Measurements from ENCODE around the genes PIERCE1, GLT6D1 and NACC2.

- PRO-cap = no peak
Observed at GRCh38 chr9:134692305-134692838, 50.8 kb downstream of the COL5A1 start.

DNA sequence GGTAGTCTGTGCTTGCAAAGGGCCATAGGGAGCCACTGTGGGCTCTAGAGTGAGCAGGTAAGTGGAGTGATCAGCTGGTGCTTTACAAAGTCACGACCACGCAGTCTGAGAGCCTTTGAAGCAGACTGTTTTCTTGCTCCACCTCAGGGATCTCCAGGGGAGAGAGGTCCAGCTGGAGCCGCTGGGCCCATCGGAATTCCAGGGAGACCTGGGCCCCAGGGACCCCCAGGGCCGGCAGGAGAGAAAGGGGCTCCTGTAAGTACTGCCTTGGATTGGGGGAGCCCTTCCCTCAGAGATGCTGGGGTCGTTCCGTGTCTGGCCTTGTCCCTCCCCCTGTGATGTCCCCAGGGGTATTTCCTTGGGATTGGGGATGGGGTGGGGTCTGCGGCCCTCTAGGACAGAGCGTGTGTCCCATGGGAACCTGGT lies 74.6 kb upstream of the FCN2 start:
- PRO-cap = no peak

- PRO-cap = no peak
Observed at GRCh38 chr9:134992891-134993479, 75.3 kb upstream of the FCN1 start.

DNA sequence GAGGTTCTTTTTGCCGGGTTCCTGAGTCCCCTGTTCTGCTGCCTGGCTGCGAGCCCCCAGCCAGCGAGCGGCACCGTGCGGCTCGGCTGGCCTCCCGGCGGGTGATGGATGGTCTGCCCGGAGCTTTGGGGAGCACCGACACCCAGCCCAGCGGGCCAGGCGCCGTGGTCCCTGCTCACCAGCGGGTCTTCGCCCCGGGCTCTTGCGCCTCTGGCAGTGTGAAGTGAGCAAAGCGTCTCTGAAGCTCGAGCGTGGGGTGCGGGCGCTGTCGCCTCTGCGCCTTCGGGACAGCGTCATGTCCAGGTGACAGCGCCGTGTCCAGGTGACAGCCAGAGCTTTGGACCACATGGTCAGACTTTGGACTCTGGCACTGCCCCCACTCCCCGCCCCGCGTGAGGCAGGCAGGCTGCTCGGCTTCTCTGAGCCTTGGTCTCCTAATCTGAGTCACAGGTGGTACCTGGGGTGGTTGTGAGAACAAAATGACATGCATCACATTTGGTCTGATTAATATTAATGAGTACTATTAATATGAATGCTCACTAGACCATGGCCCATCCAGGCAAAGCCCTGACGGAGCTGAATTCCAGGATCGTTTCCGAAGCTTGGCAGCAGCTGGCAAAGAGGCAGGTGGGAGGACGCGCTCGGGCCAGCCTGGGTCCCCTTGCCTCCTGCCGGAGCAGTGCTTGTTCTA lies 156.8 kb downstream of the OLFM1 start:
- PRO-cap = bidirectional peak, plus-strand start at position 437 of the sequence, minus-strand start at position 324 of the sequence

GRCh38 chr9:135353430-135353834 lies 126.2 kb upstream of the PPP1R26 start:
- PRO-cap = no peak

DNA sequence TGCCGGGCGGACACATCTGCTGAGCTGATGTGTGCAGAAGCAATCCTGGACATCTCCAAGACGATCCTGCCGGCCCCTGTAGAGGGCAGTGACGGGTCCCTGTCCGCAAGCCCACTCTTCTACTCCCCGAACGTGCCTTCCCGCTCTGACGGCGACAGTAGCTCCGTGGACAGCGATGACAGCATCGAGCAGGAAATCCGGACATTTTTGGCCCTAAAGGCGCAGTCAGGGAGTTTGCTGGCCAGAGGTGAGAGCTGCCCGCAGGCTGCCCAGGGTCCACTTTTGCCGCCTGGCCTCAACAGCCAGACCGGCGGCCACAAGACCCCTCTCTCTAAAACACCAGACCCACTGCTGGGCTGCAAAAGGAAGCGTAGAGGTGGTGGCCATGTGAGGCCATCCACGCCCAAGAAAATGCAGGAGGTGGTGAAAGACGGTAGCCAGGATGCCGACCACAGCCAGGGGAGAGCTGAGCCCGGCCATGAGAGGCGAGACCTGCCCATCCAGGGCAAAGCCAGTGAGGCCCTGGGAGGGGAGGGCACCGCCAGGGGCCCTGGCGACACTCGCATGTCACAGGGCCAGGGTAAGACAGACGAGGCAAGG lies 6.4 kb downstream of the PPP1R26 start:
- PRO-cap = no peak

DNA sequence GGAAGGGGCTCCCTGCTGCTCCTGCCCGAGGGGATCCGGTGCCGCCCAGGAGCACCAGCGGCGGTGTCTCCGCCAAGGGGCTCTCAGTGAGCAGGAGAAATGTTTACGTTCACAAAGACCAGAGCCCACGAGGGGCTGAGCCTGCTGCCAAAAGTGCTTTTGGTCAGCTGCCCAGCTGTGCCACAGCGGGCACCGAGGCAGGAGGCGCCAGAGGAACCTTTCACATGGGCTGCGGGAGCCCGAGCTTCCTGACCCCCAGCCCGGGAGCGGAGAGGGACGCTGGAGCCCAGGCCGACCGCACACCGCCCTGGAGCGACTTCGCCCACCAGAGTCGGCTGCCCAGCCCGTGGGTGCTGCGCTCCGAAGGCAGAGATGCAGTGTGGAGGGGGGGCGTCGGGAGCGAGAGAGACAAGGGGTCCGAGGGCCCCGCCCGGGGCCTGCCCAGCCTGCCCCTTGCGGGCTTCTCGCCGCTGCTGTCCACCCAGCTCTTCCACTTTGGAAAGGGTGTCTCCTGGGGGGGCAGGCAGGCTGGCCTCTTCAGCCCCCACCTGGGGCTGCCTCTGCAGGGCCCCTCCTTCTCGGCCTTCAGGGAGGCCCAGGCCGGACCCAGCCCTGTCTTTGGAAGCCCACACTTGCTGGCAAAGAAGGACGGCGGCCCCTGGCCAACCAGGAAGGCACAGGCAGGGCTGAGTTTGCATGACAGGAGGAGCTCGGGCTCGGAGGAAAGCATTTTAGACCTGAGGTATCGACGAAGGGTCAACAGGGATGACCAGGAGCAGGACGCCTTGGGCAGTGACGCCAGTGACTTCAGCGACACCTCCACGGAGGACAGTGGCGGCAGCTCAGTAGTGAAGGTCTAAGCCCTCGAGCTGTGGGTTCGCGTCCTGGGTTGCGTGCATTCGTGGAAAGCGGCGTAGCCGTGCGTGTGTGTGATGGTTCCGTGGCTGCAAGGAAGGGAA lies 8.0 kb downstream of the PPP1R26 start:
- PRO-cap = no peak

DNA sequence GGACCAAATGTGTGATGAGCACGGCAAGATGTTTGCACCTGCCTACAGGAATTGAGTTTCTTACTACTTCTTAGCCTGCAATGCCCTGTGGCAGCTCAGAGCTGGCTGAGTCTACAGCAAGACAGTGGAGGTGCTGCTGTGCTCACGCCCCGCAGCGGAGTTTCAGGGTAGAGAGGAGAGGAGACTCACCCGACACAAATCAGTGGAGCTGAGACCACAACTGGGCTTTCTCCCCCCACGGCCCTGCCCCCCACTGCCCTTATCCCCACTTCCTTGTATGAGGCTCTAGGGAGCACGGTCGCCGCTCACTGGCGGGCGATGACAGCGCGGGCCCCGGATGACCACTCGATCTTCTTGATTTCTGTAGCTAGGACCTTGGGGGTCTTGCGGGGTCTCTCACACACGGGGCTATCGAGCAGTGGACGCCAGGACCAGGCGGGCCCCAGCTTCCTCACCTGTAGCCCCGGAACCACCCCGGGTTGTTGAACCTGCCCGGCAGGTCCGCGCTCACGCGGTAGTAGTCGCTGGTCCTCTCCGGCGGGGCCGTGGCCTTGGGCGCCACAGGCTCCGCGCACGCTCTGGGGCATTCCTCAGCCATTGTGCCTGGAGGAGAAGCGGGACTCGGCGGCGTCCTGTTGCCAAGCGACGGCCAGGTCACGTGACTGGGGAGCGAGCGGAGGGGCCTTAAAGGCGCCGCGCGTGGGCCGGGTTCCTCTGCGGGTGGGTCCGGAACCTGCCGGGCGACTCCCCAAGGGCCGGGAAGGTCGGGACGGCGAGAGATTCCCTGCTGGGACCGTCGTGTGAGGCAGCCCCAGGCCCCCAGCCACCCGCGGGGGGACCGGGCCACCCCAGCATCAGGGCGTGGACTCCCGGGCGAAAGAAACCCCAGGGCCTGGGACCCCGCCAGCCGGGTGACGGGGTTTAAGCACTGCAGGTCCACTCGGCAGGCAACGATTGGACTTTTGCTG lies at the start of gene PIERCE1:
Gene PIERCE1 (minus strand): TSS at position 616 of the 968 bp plus-strand sequence.
- PRO-cap = unidirectional peak, plus-strand start at position 687 of the sequence

- PRO-cap = no peak
Observed at GRCh38 chr9:135639343-135639782, at the start of gene GLT6D1. Gene GLT6D1 (minus strand): TSS chr9:135639540.

DNA sequence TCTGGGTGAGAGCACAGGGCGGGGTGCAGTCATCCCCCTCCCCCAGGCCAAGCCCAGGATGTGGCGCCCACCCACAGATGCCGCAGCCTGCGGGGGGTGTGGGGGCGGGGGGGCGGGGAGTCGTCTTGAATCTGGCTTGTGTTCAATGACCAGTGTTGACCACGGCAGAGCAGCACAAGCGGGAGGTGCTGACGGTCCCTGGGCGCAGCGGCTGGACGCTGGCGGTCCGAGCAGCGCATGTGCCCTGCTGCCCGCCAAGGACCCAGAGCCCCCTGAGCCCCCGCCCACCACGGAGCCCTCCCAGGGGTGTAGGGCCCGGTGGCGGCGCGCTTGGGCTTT lies 398 bp upstream of the KCNT1 start:
- PRO-cap = no peak

- PRO-cap = no peak
Observed at GRCh38 chr9:135990434-135991034, 29.4 kb upstream of the UBAC1 start.

DNA sequence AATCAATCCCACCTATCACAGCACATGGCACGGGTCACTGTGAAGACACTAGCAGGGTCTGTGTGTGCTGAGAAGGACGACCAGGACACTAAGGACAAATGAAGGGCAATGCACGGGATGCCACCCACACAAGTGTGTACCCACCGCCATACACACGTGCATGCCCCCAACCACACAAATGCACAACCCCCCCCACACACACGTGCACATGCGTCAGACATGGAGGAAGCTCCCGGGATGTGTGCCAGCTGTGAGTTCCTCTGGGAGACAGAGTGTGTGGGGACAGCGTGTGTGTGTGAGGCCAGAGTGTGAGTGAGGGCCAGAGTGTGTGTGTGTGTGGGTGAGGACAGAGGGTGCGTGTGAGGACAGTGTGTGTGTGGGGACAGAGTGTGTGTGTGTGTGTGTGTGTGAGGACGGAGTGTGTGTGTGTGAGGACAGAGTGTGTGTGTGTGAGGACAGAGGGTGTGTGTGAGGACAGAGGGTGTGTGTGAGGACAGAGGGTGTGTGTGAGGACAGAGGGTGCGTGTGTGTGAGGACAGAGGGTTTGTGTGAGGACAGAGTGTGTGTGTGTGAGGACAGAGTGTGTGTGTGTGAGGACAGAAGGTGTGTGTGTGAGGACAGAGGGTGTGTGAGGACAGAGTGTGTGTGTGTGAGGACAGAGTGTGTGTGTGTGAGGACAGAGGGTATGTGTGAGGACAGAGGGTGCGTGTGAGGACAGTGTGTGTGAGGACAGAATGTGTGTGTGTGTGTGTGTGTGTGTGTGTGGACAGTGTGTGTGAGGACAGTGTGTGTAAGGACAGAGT lies 62.8 kb upstream of the UBAC1 start:
- PRO-cap = no peak

GRCh38 chr9:136085603-136086218 lies 9.4 kb downstream of the NACC2 start:
- PRO-cap = unidirectional peak, plus-strand start at chr9:136086036

DNA sequence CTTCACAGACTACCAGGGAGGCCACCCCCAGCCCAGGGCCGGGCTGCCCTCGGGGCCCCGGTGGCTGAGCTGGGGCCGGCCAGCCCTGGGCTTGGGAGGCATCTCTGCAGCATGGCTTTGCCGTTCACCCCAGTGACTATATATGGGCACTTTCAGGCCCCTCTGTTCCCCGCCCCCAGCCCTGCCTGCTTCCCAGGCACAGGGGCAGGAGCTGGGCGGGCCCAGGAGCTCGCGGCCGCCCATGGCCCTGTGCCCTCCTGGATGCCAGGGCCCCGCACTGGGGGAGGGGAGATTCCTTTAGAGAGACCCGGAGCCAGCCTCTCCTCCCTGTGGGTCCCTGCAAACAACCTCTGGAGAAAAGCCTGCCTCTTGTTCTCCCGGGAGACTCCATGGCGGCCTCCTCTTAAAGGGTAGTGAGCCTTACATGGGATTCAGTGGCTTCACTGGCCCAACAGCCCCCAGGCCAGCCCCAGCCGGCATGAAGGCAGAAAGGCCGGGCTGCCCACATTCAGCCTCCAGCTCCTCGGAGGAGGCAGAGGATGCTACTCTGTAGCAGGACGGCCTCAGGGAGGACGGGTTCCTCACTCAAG lies 4.2 kb downstream of the NACC2 start:
- PRO-cap = no peak

DNA sequence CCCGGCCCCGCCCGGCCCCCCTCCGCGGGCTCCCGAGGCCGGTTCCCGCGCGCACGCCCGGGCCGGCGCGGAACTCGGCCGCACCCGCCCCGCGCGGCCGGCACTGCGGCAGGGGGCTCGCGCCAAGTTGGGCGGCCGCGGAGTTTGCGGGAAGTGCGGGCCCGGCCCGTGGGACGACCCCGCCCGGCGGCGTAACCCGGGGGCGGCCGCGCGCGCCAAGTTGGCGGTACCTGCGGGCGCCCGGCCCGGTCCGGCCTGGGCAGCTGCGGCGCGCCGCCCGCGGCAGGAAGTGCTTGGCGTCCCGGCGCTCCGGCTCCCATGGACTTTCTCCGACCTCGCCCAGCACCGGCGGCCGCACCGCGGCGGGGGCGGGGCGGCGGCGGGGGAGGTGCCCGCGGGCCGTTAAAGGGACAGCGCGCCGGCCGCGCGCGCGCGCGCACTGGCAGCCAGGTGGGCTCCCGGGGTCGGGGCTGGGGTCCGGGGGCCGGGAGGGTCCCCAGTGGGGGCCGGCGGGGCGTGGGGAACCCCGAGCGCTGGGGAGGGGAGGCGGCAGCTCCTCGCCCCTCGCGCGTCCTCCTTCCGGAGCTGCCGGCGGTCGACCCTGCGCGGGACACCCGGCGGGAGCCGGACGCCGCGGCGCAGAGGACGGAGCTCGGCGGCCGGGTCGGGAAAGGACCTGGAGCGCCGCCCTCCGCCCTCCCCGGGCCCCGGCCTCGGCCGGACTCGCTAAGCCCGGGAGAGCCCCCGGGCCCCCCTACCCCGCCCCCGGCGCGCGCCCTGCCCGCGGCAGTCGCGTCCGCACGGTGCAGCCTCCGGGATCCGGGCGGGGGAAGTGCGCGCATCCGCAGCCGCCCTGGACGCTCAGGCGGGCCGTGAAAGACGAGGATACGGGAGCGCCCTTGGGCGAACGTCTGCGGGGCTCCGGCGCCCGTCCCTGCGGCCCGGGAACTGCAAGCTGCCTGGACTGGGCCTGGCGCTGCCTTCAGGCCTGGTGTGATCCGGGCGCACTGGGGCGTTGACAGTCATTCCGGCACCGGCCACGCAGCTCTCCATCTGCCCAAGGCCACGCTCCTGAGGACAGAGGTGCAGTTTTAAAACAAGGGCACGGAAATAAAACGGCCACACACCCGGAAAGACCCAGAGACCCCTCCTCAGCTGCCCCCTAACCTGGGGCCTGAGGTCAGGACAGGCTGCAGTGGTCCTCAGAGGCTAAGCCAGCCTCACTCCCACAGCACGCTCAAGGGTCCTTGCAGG lies at the start of gene NACC2:
Gene NACC2 (minus strand): TSS at position 331 of the 1,254 bp plus-strand sequence.
- PRO-cap = bidirectional peak, plus-strand start at position 431 of the sequence, minus-strand start at position 320 of the sequence; bidirectional peak, plus-strand start at position 875 of the sequence, minus-strand start at position 725 of the sequence

DNA sequence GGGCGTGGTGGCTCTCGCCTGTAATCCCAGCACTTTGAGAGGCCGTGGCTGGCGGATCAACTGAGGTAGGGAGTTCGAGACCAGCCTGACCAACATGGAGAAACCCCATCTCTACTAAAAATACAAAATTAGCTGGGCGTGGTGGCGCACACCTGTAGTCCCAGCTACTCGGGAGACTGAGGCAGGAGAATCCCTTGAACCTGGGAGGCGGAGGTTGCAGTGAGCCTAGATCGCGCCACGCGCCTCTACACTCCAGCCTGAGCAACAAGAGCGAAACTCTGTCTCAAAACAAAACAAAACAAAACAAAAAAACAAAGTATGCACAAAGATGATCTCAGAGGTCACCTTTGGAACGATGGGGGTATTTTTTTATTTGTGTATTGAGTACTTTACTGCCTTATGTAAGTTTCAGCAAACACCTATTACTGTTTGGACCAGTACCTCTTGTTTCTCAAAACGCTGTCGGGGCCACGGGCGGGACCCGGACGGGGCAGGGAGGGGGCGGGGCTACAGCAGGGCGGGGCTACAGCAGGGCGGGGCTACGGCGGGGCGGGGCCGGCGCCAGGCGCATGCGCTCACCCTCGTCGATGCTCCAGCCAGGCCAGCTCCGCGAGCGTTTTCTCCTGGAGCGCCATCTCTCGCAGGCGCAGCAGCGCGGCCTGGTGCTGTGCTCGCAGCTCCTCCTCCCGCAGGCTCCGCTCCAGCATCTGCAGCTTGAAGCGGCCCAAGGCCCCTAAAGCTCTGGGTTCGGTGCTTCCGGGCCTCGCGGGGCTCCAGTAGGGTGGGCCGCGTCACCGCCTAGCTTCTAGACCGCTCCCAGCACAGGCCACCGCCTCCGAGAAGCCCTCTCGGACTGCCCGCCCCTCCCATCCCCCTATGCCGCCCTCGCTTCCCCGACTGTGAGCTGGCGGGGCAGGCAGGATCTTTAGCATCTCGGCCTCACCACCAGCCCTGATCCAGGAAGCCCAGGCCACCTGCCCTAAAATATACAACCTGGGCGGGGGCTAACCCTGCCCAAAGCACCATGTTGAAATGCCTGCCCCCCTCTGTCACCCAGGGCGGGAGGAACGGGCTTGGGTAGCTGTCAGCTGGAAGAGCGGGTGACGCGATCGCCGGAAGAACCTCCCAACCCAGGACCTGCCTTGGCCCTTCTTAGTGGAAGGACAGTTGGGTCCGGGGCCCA lies 21.6 kb upstream of the QSOX2 start:
- PRO-cap = bidirectional peak, plus-strand start at position 578 of the sequence, minus-strand start at position 461 of the sequence

DNA sequence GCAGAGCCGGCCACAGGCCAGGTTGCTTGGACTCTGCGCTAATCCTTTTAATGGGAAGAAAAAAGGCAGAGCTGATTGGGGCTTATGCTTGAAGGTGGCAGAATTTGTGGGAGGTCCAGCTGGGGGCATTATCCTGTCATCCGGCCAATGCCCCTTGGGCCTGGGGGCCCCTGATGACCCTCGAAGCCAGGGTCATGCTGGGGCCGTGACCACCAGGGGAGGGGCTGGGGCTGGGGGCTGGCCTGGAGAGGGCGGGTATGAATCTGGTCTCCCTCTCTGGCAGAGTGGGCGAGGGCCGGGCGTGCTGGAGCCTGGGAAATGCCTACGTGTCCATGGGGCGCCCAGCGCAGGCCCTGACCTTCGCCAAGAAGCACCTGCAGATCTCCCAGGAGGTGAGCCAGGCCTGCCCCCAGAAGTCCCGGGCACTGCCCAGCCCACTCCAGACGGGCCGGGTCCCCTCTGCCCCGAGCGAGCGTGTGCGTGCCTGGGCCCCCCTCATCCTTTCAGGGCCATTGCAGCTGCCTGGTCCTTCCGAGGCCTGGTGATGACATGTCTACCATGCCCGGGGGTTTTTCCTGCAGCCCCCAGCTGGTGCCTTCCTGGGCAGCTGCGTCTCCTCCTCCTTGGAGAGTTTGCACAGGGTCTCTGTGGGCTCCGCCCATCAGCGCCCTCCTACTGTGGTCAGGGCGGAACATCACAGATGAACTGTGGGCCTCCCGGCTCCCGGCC lies 12.2 kb downstream of the GPSM1 start:
- PRO-cap = no peak

GRCh38 chr9:136358156-136358781 lies 5.3 kb downstream of the DNLZ start:
- PRO-cap = no peak

- PRO-cap = no peak
Observed at GRCh38 chr9:136377771-136378555, 4.5 kb upstream of the CARD9 start.

DNA sequence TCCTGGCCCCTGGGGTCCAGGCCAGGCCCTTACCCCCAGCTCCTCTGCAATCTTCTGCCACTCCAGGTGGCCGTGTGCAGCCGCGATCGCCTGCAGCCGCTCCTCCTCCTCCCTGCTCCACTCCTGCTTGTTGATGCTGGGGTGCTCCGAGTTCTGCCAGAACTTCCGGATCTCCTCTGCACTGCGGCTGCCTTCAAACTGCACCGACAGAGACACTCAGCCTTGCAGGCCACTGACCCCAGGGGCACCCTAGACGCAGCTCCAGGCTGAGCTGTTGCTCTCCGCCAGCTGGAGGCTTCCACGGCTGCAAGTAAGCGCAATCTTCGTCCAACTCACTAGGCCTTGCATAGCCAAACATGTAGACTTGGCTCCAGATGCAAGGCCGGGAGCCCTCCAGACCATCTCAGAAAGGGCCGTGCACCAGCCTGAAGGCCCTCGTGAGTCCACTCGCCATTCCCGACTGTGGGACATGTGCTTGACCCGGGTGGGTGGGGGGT lies 8.0 kb downstream of the SNAPC4 start:
- PRO-cap = no peak

All from bile duct (tissue), 1 donor.